Daoy (cell line): ENCODE measurements around a stretch of chr16.

- RAMPAGE, long total RNA = no peak
Observed at GRCh38 chr16:22606435-22606977, 95.8 kb downstream of the NPIPB5 start.

DNA sequence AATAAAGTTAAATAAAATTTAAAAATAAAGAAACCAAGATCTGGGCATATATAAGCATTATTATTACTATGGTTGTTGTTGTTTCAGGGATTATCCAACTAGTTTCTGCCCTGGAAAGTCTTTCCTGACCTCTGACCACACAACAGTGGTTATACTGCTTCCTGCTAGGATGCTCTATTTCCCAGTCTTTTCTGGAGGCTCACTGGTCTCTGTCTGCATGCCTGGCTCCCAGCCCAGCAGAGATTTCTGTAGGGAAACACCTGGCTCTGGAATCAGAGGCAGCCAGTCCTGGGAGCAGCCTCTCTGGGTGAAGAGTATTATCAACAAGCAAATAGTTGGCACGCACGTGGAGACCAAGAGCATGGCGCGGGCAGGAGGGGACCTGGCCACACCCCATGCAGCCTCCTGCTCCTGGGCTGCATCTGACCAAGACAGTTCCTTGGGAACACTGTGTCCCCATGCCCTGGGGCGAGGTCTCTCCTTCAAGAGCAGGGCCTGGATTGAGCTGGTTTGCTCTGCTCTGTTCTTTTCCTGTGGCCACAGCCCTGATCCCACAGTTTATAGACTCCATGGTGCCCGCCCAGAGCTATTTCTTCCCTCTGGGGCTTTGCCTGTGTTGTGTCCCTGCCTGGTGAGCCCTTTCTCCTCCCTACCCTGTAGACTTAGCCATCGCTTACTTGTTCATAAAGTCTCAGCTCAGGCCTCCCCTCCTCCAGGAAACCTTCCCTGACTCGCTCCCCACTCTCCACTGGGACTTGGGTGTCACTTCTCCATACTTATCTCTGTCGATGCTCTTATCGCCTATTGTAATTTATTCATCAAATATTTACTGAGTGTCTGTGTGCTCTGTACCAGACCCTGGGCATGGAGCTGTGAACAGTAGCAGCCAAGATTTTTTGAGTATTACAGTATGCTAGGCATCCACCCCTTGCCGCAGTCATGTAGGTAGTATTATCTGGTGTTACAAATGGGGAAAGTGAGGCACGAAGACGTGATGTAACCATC, 60.5 kb downstream of the SCNN1B start:
- RAMPAGE, long total RNA = no peak

DNA sequence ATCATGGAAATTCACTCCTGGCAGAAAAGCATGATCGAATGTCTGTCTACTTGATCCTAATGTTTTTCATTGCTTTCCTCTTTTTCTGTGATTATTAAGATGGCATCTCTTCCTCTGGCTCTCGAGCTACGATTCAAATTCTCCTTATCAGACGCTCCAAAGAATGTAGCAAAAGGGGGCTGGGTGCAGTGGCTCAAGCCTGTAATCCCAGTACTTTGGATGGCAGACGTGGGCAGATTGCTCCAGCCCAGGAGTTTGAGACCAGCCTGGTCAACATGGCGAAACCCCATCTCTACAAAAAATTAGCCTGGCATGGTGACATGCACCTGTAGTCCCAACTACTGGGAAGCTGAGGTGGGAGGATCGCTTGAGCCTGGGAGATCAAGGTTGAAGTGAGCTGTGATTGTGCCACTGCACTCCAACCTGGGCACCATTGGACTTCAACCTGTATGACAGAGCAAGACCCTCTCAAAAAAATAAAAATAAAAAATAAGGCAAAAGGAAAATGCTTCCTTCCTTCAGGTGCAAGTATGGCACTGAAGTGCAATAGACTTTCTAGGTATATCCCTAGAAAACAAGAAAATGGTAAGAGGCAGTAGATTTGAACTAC, 35.6 kb downstream of the COG7 start:
- RAMPAGE, long total RNA = no peak

- RAMPAGE, long total RNA = no peak
Observed at GRCh38 chr16:23420355-23421317, 32.4 kb downstream of the COG7 start.

- RAMPAGE, long total RNA = no peak
Observed at GRCh38 chr16:23479136-23480136, 26.4 kb upstream of the COG7 start.

GRCh38 chr16:23634929-23635530, 6.1 kb downstream of the PALB2 start:
- RAMPAGE, long total RNA = no peak

- RAMPAGE, long total RNA = no peak
Observed at GRCh38 chr16:23758433-23758956, 3.7 kb downstream of the CHP2 start.

DNA sequence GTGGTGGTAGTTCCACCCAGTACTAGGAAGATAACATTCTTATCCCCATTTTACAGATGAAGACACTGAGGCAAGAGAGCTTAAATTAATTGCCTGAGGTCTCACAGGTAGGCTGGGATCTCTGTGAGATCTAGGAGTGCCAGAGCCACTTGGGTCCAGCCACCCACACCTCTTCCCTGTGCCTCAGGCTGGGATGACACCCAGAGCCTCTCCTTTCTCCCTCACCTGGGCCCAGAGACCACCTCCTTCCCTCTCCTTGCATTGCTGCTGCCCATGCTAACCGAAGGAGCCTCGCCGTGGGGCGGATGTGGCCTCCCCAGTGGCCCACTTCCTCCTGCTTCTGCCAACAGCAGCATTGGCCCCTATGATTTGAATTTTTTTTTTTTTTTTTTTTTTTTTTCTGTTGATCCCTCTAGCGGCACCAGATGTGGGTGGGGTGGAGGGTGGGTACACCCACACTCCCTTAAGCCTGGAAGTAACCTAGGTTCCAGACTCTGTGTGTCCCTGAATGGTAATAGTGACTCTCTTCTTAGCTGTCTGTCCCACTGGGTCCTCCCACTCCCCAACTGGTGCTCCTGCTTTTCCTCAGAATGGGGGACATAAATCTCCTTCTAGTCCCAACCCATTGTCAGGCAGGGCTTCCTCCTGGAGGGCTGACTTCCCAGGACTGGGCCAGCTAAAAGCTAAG, 114.1 kb downstream of the PRKCB start:
- RAMPAGE, long total RNA = no peak

DNA sequence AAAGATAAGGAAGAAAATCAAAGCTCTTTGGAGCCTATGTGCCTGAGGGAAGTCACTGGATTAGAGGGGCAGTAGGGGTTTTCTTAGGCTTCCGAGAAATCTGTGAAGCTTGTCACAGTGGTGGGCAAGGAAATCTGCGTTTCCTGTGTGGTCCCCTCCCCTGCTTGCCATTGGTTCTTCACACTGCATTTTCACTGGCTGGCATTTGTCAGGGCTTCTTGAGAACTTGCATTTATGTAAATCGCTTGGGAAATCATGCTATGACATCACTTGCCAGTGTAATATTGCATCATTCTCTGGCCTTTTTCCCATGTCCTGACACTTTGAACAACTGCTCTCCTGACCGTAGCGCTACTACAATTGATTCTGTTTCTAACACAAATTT, 1.8 kb downstream of the CACNG3 start:
- RAMPAGE, long total RNA = no peak

DNA sequence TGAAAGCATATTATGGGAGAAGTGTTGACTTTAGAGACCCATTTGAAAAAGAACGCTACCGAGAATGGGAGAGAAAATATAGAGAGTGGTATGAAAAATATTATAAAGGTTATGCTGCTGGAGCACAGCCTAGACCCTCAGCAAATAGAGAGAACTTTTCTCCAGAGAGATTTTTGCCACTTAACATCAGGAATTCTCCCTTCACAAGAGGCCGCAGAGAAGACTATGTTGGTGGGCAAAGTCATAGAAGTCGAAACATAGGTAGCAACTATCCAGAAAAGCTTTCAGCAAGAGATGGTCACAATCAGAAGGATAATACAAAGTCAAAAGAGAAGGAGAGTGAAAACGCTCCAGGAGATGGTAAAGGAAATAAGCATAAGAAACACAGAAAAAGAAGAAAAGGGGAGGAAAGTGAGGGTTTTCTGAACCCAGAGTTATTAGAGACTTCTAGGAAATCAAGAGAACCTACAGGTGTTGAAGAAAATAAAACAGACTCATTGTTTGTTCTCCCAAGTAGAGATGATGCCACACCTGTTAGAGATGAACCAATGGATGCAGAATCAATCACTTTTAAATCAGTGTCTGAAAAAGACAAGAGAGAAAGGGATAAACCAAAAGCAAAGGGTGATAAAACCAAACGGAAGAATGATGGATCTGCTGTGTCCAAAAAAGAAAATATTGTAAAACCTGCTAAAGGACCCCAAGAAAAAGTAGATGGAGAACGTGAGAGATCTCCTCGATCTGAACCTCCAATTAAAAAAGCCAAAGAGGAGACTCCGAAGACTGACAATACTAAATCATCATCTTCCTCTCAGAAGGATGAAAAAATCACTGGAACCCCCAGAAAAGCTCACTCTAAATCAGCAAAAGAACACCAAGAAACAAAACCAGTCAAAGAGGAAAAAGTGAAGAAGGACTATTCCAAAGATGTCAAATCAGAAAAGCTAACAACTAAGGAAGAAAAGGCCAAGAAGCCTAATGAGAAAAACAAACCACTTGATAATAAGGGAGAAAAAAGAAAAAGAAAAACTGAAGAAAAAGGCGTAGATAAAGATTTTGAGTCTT, 30.1 kb downstream of the RBBP6 start:
- RAMPAGE, long total RNA = no peak

- RAMPAGE, long total RNA = no peak
Observed at GRCh38 chr16:25060828-25061279, 45.7 kb upstream of the ARHGAP17 start.

DNA sequence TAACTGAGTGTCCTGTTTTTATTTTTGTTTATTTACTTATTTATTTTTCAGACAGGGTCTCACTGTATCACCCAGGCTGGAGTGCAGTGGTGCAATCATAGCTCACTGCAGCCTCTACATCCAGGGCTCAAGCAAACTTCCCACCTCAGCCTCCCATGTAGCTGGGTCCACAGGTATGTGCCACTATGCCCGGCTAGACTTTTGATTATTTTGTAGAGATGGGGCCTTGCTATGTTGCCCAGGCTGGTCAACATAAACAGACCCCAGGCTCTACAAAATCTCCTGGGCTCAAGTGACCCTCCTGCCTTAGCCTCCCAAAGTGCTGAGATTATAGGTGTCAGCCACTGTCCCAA, 127.6 kb upstream of the HS3ST4 start:
- RAMPAGE, long total RNA = no peak

- RAMPAGE, long total RNA = no peak
Observed at GRCh38 chr16:26614390-26614788, 452.3 kb upstream of the C16orf82 start.

GRCh38 chr16:27199748-27200286, 3.5 kb upstream of the KDM8 start:
- RAMPAGE, long total RNA = no peak

DNA sequence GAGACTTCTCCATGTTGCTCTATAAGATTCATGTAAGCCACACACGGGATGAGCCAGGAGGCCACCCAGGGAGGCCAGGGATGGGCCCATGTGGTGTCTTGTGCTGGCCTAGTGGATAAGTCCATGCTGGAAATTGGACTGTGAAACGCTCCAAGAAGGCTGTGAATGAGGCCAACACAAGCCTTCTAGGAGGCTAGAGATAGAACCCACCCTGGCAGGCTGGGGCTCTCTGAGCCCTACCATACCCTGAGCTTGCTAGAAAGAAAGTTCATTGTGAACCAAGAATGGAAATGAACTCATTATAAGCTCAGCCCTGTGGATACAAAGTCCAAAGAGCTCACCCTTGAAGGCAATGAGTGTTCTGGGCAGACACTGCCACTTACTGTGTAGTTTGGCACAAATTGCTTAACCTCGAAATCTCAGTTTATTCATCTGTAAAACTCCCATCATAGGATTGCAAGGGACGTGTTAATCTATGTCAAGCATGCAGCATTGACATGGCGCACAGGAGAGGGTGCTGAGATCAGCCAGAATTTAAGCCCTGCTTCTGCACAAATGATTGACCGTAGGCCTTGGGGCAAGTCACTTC, 5.4 kb downstream of the KDM8 start:
- RAMPAGE, long total RNA = no peak

GRCh38 chr16:27213943-27215326, 11.1 kb downstream of the KDM8 start:
- RAMPAGE, long total RNA = no peak

- RAMPAGE, long total RNA = no peak
Observed at GRCh38 chr16:27238026-27238669, 30.4 kb downstream of the NSMCE1 start.

DNA sequence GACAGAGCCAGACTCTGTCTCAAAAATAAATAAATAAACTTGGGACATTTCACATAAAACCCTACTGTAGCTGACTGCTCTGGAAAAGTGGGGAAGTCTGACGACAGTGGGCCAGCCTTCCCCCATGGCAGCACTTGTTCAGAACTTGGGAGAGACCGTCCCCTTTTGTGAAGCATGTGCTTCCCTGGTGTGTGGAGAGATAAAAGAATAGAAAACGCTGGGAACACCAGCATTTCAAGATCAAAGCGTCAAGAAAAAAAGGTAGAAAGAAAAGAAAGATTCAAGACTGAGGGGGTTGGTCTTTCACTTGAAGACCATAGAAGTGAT, 3.1 kb upstream of the NSMCE1 start:
- RAMPAGE, long total RNA = no peak

- RAMPAGE, long total RNA = no peak
Observed at GRCh38 chr16:27314930-27315948, 1.5 kb downstream of the IL4R start.

- RAMPAGE, long total RNA = no peak
Observed at GRCh38 chr16:27332893-27333451, 19.2 kb downstream of the IL4R start.